NT2/D1 (cell line): Measurements from ENCODE around the genes KCNIP3 and TRIM43.

DNA sequence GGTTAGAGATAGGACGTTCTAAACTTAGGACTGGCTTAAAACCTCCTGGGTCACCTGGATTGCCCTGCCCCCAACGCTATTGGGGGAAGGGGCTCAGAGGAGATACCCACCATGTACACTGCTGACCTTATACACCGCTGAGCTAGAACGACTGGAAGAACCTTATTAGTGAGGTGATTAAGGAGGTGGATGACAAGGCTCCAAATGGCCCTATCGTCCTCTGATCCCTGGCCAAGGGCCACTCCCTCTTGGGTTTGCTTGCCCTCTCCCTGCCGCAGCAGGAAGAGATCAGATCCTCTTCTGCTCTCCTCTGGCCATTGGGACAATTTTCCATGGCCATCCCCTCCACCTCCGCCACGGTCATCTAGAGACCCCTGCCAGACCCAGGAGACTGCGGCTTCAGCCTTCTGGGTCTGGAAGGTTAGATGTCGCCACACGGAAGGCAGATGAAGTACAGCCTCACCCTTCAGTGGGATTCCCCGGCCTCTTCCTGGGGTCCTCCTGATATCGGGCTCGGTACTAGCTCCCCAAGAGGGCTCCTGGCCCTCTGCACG lies 1.2 kb downstream of the ZNF514 start:
- RRBS, 2 experiments = no CpG with 5 or more reads among the region's 15 CpGs

DNA sequence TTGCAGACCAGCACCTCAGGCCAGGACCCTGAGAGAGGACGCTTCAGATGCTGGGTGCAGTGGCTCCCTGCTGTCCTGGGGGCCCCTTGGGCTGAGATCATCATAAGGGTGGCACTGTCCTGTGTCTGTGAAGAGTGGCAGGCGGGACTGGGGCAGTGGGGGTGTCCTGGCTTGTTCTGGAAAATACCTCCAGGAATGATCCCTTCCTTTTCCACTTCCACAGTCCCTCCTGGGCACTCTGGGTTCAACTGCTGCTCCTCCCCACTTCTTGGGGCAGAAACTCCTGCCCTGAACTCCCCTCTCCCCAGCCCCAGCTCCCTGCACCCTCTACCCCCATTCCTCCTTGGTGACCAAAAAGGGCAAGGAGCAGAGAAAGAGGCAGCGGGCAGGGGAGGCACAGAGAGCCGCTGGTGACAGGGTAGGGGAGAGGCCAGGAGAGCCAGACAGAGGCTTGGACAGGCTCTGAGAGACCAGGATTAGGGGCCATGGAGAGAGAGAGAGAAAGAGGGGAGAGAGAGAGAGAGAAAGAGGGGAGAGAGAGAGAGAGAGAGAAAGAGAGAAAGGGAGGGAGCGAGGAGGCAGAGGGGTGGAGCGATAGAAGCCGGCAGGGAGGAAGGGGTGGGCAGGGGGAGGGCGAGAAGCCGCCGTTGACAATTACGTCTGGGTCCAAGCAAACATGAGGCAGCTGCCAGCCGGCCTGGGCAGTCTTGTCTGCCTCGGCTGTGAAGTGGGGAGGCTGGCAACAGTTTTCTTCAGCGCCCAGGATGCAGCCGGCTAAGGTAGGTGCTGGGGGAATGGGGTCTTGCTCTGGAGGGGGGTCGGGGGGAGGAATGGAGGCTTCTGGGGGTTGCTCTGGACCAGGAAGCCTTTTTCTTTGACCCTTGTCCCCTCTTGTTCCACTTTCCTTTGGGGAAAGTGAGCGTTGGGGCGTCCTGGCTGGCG lies at the start of gene KCNIP3:
KCNIP3 (plus strand) TSS at position 673 of the 942 bp plus-strand sequence.
- RRBS, 2 experiments = 26 to 47% methylated on average over 6 of the region's 19 CpGs

DNA sequence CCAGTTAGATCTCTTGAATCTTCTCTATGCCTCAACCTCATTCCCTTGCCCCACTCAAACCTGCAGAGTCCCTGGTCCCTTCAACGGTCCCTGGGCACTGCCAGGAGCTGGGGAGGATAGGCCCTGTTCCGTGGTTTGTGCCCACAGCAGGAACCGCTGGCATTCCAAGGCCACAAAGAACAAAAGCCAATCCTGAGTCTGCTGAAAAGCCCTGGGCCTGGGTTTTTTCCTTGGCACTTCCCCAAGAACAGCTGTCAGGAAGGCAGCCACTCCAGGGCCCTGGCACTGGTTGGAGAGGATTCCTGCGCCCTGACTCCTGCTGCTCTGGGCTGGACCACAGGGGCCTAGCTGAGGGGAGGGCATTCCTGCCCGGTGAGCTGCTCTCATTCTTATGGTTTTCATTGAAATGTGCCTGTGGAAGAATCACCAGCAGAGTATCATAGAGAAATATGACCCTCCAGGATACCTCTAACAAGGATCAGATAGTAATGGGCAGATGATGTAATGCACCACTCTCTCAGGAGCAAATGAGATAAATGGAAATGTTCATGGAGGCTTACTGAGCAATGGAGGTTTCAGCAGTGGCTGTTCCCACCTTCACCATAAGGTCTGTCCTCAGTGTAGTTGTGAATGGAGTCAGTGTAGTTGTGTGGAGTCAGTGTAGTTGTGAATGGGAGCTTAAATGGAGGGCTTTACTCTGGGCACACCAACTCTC lies 32.0 kb downstream of the FAHD2A start:
- RRBS, 2 experiments = no CpG with 5 or more reads among the region's 5 CpGs

DNA sequence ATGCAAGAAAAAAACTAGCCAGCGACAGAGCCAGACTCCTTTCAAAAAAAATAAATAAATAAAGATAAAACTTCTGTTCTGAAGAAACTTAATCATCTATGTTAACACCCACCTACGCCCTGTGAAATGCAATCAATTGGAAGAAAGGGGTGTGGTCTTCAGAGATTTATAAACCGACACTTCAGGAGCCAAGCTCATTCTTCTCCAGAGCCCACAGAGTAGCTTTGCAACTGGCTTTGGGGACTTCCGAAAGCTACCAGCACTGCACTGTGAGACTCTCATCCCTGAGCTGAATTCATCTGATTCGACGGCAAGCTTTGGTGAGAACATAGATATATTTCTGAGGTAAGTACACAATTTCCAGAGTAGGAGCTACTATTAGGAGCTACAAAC lies at the start of gene TRIM43:
TRIM43 (plus strand) TSS at position 197 of the 393 bp plus-strand sequence.
- RRBS, 2 experiments = no CpG with 5 or more reads among the region's 6 CpGs

- RRBS, 2 experiments = no CpG with 5 or more reads among the region's 42 CpGs
Measured at GRCh38 chr2:95682500-95683417, 91.0 kb downstream of the TRIM43 start.

GRCh38 chr2:95820226-95821163 lies 171.1 kb downstream of the ANKRD36C start:
- RRBS, 2 experiments = no CpG with 5 or more reads among the region's 4 CpGs

GRCh38 chr2:96062971-96063483 lies 28.3 kb upstream of the GPAT2 start:
- RRBS, 2 experiments = no CpG with 5 or more reads among the region's 6 CpGs

GRCh38 chr2:96185316-96186049 lies 23.1 kb downstream of the STARD7 start:
- RRBS, 2 experiments = no CpG with 5 or more reads among the region's 3 CpGs

DNA sequence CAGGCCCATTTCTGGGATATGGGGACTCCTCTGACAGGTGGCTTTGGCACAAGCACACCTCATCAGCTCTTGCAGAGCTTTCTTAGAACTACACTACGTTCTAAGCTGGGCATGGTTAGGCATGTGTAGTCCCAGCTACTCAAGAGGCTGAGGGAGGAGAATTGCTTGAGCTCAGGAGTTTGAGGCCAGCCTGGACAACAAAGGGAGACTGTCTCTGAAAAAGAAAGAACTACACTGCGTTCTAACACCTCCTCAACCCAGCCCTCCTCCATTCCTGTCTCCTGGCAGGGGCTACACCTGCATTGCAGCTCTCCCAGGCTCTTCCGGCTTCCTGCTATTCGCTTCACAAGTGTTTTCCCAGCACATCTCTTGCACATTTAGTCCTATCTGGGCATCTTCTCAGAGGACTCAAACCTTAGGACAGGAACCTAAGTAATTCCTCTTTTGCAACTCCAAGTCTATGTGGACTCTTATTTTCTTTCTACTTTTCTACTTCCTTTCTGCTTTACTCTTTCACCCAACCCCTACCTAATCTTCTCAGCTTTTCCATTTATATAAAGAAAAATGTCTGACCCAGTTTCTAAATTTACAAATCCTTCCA lies 25.6 kb upstream of the STARD7 start:
- RRBS, 2 experiments = no CpG with 5 or more reads among the region's 4 CpGs

DNA sequence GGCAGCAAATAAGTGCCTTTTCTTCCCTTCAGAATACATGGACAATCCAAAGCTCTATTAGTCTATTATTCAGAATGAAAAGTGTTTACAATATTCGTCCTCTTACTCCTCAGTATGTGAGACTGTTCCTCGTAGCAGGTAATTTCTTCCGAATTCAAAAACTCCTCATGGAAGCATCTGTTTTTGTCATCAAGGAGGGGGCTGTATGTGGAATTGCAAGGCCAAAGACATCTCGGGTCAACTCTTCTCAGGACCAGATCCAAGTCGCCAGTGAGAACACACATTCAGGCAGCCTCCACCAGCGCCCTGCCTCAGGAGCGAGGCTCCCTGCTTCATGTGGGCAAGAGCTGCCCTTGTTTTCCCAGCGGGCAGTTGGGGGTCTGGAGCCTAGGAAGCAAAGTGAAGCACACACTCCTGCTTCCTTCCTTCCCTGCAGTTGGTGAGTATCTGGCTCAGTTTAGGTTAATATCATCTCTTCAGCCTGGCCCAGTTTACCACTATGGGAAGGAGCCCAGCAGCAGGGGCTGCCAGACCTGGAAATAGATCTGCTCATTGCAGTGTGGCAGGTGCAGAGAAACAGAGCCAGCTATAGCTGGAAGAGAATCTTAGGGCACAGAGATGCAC lies 25.4 kb downstream of the TMEM127 start:
- RRBS, 2 experiments = no CpG with 5 or more reads among the region's 8 CpGs

GRCh38 chr2:96244680-96245462 lies 20.9 kb downstream of the TMEM127 start:
- RRBS, 2 experiments = no CpG with 5 or more reads among the region's 11 CpGs

GRCh38 chr2:96275239-96275507 lies 9.1 kb downstream of the CIAO1 start:
- RRBS, 2 experiments = no CpG with 5 or more reads among the region's 2 CpGs

DNA sequence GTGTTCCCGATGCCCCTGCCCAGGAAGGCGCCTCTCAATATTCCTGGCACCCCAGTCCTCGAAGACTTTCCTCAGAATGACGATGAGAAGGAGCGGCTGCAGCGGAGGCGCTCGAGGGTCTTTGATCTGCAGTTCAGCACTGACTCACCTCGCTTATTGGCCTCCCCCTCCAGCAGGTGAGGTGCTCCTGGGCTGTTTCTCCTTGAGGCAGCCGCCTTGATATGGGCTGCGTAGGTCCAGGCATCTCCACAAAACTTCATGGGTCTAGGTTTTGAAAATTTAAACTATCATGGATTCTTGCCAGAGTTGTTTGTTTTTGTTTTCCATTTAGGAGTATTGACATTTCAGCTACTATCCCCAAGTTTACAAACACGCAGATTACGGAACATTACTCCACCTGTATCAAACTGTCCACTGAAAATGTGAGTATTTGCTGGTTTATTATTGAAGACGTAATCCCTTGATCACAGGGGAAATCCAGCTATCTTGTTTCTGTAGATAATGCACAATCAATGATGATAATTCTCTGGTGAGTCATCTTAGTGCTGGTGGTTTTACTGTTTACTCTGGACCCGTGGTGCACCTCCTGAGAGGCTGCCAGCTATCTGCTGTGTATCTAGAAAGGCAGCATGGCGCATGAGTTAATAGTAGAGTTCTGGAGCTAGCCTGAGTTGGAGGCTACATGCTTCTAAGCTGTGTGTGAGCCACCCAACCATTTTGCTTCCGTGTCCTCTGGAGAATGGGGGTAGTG lies 6.3 kb downstream of the NCAPH start:
- RRBS, 2 experiments = no CpG with 5 or more reads among the region's 17 CpGs

DNA sequence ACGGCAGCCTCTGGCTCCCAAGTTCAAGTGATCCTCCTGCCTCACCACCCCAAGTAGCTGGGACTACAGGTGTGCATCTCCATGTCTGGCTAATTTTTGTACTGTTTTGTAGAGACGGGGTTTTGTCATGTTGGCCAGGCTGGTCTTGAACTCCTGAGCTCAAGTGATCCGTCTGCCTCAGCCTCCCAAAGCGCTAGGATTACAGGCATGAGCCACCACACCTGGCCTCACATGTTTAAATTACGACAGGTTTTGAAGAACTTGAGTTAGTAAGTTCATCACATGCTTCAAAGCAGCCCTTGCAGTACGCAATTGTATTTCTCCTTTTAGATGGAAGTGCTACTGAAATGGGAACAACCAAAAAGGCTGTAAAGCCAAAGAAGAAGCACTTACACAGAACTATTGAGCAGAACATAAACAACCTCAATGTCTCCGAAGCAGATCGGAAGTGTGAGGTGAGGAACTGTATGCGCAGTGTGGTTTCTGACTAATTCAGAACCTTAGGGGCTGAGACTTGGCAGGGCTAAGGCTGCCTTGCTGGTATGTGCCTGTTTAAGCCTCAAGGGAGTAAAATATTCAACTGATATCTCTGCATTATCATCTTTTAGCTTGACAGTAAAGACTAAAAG lies 8.3 kb downstream of the NCAPH start:
- RRBS, 2 experiments = no CpG with 5 or more reads among the region's 9 CpGs

- RRBS, 2 experiments = no CpG with 5 or more reads among the region's 7 CpGs
Measured at GRCh38 chr2:96413154-96413765, 77.7 kb downstream of the NCAPH start.

DNA sequence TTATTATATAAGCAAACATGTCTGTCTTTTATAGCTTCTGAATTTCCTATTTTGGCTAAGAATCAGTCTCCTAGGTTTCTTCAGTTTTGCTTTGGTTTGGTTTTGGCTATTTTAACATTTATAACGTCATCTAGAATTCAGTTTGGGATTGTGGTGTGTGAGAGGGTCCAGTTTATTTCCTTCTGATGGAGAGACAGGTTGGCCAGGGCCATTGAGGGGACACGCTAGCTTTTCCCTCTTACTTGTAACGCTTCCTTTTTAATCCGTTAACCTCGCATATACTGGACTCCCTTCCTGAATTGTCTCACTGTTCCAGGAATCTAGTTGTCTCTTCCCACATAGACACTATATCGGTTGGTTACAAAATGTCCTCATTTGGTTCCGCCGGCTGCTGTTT lies 35.2 kb downstream of the NEURL3 start:
- RRBS, 2 experiments = no CpG with 5 or more reads among the region's 8 CpGs

GRCh38 chr2:96485709-96486689 lies 19.2 kb downstream of the NEURL3 start:
- RRBS, 2 experiments = 100% methylated on average over 2 of the region's 35 CpGs; no CpG with 5 or more reads in 1 of the 2 experiments

GRCh38 chr2:96759347-96759948 lies 1.3 kb upstream of the CNNM4 start:
- RRBS, 2 experiments = no CpG with 5 or more reads among the region's 6 CpGs

GRCh38 chr2:96761344-96761655 lies 598 bp downstream of the CNNM4 start:
- RRBS, 2 experiments = no CpG with 5 or more reads among the region's 18 CpGs